Fibroblast of the aortic adventitia (primary cell): ENCODE measurements around a stretch of chr10.

- CAGE, long polyA plus RNA: no peak
Measured at GRCh38 chr10:11205738-11206384, 188.2 kb downstream of the CELF2 start.

- CAGE, long polyA plus RNA: no peak
Measured at GRCh38 chr10:11208917-11210217, 191.7 kb downstream of the CELF2 start.

DNA sequence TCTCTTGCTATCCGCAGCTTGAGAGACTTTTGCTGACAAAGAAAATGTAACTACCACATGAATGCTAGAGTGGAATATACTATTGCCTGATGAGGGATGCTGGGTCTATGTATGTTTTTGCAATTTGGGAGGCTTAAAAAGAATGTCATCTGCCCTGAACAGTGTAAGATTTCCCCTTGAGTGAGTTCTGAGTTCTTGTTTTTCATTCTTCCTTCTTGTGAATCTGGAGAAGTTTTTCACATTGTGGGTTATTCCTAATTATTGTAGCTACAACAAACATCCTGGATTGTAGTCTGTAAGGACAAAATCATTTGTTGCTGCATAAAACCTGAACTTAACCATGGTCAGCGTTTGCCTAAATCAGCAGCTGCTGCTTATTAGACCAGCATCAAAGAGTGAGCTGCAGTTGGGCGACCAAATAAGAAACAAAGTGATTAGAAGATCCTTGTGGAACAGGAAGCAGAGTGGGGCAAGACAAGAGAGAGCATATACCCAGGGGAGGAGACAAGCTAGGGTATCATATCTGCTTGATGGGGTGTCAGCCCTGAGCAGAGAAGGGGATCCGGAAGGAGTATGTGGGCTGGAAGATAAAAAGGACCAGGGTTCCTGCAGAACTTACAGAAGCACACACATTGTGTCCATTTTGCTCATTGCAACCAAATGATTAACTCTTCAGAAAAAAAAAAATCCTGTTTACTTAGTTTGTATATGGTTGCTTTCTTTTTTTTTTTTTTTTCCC lies 213.5 kb downstream of the CELF2 start:
- CAGE, long polyA plus RNA: no peak

- CAGE, long polyA plus RNA: no peak
Measured at GRCh38 chr10:11319664-11320061, 291.8 kb downstream of the USP6NL start.

DNA sequence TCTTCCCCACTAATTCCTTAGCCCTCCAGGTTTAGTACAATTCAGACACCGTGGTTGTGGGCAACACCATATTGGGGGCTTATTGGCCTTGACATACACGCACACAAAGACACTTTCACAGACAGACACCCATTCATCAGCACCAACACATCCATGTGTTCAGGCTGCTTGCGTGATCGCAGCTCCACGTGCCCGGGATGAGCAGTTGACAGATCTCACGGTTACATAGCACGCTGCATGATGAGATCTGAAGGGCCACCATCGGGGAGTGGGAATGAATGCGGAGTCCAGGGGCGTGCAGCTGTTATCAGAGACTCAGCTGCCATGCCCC lies 285.3 kb downstream of the USP6NL start:
- CAGE, long polyA plus RNA: no peak

GRCh38 chr10:11344542-11344934 lies 266.9 kb downstream of the USP6NL start:
- CAGE, long polyA plus RNA: no peak

GRCh38 chr10:11561346-11561949 lies 50.0 kb downstream of the USP6NL start:
- CAGE, long polyA plus RNA: no peak

GRCh38 chr10:11798719-11799310 lies 24.3 kb upstream of the PROSER2 start:
- CAGE, long polyA plus RNA: no peak

DNA sequence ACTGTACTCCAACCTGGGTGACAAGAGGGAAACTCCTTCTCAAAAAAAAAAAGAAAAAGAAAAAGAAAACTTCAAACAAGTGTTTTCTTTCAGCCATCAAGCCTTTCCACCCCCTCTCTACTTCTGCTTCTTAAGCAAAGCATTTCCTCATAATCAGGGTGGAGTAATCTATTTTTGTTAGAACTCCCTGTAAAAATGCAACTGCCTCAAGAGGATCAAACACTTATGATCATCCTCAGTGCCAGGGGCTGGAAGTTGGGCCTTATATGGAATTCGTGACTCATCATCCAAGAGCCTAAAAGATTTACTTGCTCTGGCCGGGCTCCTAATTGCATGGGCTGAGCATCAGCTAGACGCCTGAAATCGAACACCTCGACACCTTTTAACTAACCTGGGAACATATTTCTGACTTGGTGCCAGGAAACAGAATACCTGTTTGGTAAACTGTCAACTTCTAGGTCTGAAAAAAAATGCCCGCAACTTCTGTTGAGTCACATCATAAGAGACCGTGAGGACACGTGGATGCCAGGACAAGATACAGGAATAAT lies 74.9 kb downstream of the CDC123 start:
- CAGE, long polyA plus RNA: no peak

DNA sequence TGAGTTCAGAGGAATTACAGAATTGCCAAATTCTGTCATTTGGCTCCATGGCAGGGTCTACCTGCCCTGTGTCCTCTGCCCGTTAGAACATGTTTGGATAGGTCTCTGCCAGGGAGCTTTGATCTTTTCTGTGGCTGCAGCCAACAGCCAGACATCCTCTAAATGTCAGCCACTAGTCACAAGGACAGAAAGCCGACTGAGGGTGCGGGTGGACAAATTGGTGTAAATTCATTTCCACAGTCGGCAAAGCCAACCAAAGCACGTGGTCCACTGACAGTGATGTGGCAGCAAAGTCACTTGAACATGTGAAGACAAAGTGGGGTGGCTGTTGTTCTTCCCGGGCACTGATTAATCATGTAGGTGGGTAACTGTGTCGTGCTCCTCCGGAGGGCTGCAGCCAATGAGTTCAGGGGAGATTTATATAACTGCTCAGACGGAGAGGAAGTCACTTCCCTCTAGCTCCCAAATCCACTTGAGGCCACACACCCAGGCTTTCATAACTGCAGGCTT lies 26.7 kb upstream of the CAMK1D start:
- CAGE, long polyA plus RNA: no peak

DNA sequence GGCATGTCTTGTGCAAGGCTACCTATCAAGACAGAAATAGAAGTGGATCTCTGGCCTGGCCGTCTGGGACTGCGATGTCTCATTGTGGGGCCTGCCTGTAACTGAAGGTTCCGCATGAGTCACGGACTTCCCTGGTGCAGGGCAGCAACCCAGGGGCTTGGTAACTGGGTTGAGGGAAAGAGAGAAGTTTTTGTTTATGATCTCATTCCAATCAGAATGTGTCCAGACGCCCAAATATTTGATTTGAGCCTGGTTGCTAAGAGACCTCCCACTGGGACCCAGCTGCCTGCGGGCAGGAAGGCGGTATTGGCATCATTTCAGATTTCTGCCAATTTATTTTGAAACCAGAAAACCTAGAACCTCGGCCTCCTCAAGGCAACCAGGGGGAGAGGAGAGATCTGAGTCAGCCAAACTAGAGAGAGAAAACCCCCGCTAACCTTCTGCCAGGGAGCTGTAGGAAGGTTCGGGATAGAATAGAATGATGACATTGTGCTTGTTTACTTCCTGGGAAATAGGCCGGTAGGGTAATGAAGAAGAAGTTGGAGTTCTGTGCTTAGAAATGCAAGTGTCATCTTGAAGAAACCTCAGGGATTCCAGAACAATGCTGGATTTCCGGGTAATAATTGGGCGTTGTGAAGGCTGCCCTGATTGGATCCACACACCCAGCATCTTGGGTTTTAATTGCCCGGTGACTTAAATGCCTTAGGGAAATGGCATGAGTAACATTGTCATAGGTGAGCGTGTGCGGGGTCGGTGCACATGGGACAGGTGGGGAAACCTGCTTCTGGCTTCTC lies 15.5 kb upstream of the CAMK1D start:
- CAGE, long polyA plus RNA: no peak

DNA sequence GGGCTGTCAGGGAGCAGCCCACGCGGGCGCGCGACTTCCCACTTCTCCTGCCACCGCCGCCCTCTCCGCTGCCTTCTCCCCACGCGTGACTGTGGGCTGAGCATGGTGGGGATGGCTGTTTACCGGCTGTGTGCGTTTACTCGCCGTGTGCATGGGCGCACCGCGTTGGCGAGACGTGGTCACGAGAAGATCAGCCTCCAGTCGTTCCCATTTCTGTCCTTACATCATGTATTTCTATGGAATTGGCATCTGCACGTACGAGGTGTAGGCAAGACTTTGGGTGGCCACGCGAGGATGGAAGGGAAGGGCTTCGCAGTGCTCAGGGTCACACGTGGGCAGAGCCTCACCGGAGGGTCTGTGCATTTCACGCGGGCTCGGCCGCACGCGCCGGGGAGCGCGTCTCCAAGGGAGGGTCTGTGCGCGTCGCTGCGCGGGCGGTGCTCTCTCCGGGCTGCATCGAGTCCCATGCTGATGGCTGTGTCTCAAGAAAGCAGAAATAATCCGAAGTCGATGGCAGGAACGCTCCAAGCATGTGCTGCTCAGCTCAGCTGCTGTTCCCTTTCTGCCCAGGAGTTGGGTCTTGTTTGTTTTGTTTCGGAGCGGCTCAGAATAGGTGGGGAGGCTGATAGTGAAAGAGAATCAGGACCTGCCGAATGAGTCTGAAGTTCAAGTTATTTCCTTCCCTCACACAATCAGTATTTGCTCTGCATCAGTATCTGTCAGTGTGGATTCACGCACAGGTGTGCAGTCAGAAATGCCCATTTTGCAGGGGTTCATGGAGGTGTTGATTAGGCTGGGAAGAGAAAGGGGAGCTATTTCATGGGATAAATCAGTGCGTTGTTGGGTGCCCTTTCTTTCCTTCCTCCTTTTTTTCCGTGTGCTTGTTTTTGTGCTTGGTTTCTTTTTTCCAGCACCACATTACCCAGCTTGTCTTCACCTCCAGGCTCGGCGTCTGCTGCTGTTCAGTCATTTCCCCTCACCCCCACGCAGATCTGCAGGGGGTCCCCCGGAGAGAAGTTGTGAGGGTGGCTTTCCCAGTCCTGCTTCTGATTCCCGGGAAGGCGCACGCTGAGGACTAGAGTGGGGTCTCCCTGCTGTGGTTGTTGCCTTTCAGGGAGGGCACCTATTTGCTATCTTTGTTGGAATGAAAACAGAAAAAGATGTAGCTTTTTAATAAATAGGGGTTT lies 1.2 kb downstream of the CAMK1D start:
- CAGE, long polyA plus RNA: no peak

GRCh38 chr10:12484570-12485876 lies 135.7 kb downstream of the CAMK1D start:
- CAGE, long polyA plus RNA: no peak

- CAGE, long polyA plus RNA: no peak
Measured at GRCh38 chr10:12499052-12499891, 149.9 kb downstream of the CAMK1D start.

- CAGE, long polyA plus RNA: no peak
Measured at GRCh38 chr10:12556258-12556834, 207.0 kb downstream of the CAMK1D start.

GRCh38 chr10:12628921-12629281 lies 279.6 kb downstream of the CAMK1D start:
- CAGE, long polyA plus RNA: no peak

- CAGE, long polyA plus RNA: no peak
Measured at GRCh38 chr10:12742464-12743111, 258.9 kb downstream of the CCDC3 start.

DNA sequence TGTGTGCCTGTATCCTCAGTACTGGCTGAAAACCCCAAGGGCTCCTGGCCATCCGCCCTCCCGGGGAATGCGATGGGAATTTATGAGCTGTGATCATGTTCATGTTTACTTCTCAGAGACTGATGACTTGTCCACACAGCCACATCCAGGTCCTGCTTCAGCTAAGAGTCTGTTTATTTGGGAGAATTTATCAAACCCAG lies 91.7 kb downstream of the CCDC3 start:
- CAGE, long polyA plus RNA: no peak

DNA sequence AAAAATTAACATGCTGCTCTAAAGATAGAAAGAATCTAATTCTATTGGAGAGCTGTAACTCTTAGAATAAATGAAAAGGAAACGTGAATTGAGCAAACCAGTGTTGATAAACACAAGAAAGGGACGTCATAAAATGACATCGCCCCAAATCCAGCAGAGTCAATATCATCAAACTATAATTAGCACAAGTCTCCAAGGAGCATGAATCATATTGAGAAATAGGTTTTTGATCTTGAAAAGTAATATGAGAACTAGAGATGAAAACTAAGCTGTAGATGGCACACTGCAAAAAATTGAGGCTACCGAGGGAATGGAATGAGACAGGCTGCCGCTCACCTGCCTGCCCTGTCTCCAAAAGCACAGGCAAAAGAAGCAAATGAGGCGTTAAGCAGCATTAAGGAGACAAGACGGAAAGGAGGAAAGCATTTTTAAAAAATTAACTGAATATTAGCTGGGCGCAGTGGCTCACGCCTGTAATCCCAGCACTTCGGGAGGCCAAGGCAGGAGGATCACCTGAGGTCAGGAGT lies 11.6 kb upstream of the OPTN start:
- CAGE, long polyA plus RNA: no peak

DNA sequence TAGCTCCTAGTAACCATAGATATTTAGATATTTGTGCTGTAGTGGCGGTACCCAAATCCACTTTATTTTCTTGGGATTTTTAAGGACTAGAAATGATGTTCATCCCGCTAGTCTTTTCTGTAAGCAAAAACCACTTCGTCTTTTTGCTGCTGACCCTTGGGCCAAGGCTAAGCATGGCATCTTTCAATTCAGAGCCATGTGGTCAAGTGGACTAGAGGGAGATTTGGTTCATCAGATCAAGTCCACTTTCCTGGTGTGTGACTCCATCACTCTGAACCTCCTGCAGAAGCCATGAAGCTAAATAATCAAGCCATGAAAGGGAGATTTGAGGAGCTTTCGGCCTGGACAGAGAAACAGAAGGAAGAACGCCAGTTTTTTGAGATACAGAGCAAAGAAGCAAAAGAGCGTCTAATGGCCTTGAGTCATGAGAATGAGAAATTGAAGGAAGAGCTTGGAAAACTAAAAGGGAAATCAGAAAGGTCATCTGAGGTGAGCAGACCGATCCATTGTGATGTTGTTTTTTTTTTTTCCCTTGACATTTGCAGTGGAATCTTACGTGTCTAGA lies 10.1 kb downstream of the OPTN start:
- CAGE, long polyA plus RNA: no peak